Subcutaneous preadipocyte (primary cell): ENCODE data around the genes MYOCOS and SUCO.

DNA sequence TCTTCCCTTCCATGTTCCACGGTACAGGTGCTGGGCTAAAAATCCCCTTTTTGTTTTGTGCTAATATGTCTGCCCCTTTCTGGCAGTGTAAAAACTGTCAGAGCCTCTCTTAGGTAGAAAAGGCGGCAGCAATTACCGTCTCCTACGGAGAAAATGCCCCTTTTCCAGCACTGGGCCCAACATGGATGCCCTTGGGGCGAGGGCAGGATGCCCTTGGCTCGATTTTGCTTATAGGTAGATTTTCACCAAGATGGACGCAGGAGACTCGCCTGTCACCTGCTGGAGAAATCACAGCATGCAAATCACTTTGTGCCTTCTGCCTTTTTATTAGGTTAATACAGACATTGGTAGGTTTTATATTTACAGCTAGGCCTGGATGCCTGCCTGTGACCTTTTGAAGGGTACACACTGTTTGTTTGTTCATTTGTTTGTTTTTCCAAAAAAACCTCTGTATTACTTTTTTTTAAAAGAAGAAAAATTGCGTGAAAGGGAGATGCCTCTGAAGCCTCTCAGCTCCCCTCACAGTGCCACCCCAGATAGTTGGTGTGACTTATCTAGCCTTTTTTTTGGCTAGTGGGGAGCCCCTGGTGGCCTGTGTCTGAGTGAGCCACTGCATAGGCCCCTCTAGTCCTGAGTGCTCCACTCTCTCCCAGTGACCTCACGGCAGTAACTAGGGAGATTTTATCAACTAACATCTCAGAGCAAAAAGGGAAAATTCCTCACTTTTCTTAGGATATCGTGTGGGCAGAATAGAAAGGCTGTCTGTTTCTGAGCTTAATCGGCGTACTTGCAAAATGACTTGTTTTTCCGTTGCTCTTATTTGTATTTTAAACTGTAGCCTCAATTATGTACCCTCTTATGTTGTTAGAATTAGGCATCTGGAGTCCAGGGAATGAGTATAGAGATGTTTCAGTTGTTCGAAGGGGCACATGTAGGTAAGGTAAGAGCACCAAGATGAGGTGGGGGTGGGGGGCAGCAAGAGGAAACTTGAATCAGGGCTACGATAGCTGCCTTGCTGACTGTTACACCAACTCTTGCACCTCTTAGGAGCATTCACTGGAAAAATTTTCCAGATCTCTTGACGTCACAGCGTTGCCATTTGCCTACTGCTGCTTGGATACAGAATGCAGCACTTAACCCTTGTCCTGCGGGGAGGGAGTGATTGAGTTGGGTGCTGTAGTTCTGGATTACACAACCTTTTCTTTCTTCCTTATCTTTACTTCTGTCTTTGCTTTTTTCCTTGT lies 2.7 kb downstream of the ATP1B1 start:
- CAGE, long polyA plus RNA: no peak

- CAGE, long polyA plus RNA: no peak
Observed at GRCh38 chr1:169111097-169112133, 4.9 kb downstream of the ATP1B1 start.

GRCh38 chr1:169236747-169237438 lies 130.4 kb downstream of the ATP1B1 start:
- CAGE, long polyA plus RNA: no peak

DNA sequence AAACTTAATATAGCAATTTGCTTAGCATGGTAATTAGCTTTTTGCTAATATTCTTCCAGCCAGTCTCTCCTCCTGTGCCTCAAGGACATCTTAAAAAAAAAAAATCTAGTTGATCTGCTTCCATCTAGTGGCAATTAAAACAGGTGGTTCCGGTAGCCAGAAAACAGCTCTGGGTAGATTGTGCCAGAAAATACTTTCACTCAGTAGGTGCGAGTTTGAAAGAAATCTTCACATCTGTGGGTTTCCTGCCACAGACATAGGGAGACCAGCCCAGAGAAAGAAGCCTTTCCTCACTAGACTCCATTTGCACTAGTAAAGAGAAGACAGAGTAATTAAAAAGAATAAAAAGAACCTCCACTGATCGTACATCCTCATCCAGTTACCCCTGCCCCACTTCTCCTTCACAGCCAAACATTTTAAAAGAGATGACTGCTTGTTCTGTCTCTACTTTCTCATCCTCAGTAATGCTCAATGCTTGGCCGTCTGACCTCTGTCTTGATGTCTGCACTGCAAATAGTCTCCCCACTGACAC lies 17.0 kb downstream of the SELL start:
- CAGE, long polyA plus RNA: no peak

DNA sequence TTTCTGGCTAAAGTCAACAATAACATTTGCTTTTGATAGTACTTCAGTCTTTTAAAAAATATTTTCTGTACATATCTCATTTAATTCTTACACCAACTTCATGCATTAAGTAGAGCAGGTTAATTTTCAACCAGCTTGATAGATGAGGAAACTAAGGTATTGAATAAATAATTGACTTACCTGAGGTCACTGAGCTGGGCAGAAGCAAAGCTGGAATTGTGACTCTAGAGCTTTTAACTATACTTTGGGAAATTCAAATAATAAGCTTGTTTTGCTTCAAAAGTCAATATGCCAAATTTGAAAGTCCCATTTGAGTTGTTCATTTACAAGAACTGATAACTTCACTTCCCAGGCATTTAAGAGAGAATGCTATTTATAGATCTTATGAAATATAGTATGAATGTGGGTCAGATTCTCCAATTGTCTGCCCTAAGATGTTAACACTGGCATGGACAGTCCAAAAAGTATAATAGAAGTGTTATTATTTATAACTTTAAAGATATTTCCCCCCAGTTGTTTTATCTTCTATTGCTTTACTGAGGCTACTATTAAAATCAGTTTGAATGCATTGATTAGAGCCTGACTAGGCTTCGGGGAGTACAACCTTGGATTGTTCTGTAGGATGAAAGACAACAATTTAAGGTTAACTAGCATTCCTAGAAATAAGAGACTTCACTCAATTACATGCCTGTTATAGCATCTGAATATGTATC lies 6.2 kb downstream of the GORAB start:
- CAGE, long polyA plus RNA: no peak

- CAGE, long polyA plus RNA: no peak
Observed at GRCh38 chr1:170700788-170701076, 36.8 kb downstream of the PRRX1 start.

- CAGE, long polyA plus RNA: no peak
Observed at GRCh38 chr1:171107563-171108211, 17.0 kb downstream of the FMO3 start.

DNA sequence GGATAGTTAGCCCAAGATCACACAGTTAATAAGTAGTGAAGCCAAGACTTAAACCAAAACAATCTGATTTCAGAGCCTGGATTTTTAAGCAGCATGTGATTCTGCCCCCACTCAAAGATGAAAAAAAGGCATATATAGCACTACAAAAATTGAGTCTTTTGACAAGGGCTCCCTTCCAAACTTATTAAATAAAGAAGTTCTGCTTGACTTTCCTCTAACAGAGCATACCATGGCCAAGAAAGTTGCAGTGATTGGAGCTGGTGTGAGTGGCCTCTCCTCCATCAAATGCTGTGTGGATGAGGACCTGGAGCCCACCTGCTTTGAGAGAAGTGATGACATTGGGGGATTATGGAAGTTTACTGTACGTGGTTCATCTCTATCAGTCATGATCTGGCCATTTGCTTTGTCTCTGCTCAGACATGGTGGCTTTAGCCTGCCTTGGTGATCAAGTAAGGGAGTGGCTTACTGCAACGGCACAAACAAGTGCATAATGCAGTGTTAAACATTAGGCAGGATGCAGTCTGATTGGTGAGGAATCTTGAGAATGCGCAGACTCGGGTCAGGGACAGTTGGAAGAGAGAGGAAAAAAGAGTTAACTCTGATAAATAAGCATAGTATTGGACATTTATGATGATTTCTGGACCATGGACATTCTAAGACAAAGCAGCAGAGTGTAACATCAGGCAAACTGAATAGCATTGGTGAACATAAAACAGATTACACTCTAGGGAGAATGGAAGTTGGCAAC lies 5.8 kb downstream of the FMO4 start:
- CAGE, long polyA plus RNA: no peak

DNA sequence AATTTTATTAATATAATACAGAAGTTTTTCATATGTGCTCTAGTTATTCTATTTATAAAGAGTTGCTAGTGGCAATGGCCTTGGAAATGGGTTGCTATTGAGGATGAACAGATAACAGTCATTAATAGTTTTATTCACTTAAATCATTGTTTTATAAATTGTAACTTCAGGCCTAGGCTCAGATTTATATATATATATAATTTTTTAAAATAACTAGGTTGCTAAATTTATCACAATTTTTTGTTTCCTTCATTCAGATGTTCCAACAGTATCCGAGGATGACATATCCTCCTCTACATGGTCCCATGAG lies 36.5 kb downstream of the PRRC2C start:
- CAGE, long polyA plus RNA: no peak

DNA sequence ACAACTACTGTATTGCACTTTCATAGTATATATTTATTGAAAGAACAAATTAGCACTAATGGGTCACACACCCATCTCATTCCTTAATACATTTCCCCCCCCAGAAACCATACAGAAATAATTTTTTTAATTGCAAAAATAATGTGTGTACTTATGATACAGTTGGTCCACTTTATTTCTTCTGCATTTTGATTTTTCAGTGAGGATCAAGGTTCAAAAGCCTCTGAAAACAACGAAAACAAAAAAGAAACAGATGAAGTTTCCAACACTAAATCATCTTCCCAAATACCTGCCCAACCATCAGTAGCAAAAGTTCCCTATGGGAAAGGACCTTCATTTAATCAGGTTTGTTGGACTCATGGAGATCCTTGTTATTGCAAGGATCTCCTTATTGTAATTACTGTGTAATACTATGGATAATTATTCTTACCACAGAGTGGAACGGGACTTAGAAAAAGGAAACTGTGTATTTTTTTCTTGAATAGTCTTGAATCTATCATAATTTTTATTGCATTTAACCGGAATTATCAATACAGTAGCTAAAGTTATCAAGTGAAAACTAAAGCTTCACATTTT lies 39.4 kb downstream of the PRRC2C start:
- CAGE, long polyA plus RNA: no peak

DNA sequence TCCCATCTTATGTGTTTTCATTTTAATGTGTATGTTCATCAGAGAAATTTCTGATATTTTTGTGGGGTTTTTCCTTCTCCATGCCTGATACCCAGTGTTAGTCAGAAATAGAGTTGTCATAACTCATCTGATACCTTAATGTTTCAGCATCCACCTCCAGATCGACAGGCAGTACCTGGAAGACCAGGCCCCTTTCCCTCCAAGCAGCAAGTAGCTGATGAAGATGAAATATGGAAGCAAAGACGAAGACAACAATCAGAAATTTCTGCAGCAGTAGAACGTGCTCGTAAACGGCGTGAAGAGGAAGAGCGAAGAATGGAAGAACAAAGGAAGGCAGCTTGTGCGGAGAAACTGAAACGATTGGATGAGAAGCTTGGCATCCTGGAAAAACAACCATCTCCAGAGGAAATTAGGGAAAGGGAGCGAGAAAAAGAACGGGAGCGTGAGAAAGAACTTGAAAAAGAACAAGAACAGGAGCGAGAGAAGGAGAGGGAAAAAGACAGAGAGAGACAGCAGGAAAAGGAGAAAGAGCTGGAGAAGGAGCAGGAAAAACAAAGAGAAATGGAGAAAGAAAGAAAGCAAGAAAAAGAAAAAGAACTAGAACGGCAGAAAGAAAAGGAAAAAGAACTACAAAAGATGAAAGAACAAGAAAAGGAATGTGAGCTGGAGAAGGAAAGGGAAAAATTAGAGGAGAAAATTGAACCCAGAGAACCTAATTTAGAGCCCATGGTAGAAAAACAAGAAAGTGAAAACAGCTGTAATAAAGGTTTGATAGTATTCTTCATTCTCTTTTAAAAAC lies 47.1 kb downstream of the PRRC2C start:
- CAGE, long polyA plus RNA: no peak

DNA sequence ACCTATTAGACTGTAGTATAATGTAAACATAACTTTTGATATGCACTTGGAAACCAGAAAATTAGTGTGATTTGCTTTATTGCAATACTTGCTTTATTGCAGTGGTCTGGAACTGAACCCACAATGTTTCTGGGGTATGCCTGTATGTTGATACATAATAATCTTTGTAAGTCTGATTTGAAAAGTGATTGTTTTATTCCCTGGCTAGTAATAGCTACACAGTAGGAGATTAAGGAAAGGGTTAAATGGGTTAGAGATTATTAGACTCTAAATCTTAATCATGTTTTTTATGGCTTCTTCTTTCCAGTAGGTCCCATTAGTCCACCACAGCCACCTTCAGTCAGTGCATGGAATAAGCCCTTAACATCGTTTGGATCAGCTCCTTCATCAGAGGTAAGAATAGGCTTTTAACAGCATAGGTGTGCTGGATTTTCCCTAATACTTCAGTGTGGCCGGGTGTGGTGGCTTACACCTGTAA lies 61.3 kb upstream of the MYOCOS start:
- CAGE, long polyA plus RNA: no peak

GRCh38 chr1:171595476-171595927 lies 26.5 kb upstream of the MYOCOS start:
- CAGE, long polyA plus RNA: no peak

DNA sequence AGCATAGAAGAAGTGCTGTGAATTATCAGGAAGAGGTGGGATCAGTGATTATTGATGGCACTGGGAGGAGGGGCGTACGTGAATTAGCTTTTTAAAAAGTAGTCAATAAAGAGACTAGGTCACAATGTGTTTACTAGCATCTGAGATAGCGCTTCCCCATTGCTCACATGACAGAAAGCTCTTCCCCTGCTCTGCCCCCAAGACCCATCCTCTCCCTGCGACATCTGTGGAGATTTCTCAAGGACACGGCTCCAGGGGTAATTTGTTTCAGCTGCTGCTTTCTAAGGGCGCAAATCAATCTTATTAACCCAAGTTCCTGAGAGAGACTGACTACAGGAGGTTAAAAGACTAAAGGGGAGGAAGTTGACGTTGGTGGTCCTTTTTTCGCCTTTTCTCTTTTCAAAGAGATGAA lies at the start of gene MYOCOS:
TSS of gene MYOCOS (plus strand) at position 168 of the 412 bp plus-strand sequence.
- CAGE, long polyA plus RNA: no peak

DNA sequence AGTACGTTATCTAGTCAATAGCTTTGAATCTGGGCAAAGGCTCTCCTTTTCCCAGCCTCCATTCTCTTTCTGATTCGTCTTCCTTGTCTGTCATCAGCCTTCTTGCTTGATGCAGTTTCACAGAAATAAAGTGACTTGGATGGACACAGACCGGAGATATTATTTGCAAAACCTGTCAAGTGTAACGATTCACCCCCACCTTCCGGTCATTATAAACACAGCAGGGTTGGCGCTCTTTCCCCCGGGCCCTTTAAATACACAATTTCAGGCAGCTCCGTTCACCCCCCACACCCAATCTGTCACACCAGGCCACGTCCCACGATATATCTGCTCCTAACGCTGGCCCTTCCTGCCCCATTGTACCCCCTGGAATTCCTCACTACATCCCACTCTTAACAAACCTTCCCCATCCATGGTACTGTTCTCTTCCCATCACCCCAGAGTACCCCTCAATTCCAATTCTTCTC lies 609 bp downstream of the VAMP4 start:
- CAGE, long polyA plus RNA: no peak

DNA sequence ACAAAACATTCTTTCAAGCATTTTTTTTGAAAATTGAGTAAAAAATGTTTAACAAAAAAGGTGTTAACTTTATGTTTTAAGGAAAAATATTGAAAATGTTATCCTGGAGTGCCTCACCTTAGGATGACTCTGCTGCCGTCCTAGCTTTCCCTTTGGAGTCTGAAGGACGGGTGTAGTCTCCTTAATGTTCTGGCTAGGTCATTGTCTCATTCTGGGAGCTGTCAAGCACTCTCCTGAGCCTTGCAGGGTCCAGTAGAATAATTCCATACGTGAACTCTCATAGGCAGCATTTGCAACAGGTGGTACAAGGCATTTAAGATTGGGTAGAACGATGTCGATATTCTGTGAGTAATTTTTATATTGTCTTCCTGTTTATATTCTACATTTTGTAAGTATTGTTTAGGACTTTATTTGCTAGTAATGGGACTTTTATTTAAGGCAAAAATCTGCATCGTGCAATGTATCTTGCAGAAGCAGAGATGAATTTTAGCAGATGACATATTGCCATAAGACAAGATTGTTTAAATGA lies 283.5 kb upstream of the C1orf105 start:
- CAGE, long polyA plus RNA: no peak

DNA sequence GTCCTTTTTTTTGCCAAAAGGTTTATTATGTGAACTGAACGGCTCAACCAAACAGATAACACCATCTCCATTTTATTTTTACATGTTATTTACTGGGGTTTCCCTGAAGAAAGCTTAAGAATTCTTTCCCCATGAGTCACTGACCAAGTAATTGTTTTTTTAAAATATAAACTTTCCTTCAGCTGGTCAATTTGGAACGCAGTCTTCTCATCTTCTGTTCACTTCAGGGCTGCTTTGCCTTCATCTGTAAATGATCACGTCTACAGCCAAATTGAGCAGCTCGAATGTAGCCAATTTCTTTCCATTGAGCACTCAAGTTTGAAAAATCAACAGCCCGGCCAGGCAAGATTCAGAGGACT lies 76.7 kb upstream of the C1orf105 start:
- CAGE, long polyA plus RNA: no peak

- CAGE, long polyA plus RNA: no peak
Observed at GRCh38 chr1:172356471-172356993, 64.0 kb upstream of the C1orf105 start.

DNA sequence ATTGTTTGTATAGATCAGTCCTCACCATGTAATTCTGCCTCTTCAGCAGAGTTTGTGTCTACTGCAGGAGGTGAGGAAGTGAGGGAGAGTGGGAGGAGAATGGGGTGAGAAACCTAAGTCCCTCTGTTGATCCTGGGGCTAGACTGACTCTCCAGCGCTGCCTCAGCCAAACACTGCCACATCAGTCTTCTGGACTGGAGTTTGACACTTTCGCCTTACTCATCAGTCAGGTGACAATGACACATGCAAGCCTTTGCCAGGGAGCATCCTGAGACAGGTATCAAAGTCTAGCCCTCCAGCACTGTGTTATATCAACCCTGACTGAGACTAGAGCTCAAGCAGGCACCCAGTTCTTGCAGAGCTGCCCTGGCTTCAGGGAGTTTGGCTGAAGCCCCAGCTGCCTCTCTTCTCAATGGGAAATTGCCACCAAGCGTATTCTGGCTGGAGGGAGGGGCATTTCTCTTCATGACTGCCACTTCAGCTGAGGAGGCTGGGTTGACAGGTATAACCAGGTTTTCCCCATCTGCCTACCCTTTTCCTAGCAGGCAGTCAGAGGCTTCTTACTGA lies 33.2 kb upstream of the SUCO start:
- CAGE, long polyA plus RNA: no peak

- CAGE, long polyA plus RNA: no peak
Observed at GRCh38 chr1:172532718-172533736, at the start of gene SUCO. TSS of gene SUCO (plus strand) at chr1:172533150.